Placental pericyte (primary cell): Measurements from ENCODE around the genes S100G and BEND2.

GRCh38 chrX:15947449-15948130, 93.0 kb upstream of the AP1S2 start:
- CAGE, long polyA plus RNA = no peak

- CAGE, long polyA plus RNA = no peak
These were observed at the start of gene S100G for GRCh38 chrX:16649918-16650439. TSS of gene S100G (plus strand) at chrX:16650158.

GRCh38 chrX:16807979-16808548, 21.8 kb downstream of the TXLNG start:
- CAGE, long polyA plus RNA = no peak

- CAGE, long polyA plus RNA = no peak
These were observed 387 bp upstream of the RBBP7 start for GRCh38 chrX:16870517-16870981.

DNA sequence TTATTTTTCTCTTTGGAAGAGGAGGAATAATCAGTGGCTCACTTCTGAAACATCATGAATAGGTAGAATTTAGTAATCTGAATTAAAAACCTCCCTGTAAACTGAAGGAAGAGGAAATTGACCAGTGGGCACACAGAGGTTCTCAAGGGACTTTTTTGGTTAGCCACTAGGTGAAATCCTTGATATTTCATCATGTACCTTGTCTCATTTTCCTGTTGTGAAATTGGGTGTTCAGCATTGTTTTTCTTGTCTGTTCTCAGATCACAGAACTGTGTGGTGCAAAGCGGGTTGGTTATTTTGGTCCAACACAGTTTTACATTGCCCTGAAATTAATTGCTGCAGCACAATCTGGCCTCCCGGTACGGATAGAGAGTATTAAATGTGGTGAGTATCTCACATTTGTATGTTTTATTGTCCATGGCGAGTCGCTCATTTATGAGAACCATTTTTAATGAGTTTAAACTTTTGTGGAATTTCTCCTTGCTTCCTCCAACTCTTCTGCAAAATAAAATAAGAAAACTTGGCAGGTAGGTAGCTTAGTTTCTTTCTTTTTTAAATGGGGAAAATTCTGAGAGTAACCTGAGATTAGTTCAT, 59.6 kb downstream of the REPS2 start:
- CAGE, long polyA plus RNA = no peak

- CAGE, long polyA plus RNA = no peak
These were observed 75.5 kb downstream of the REPS2 start for GRCh38 chrX:17021830-17022529.

DNA sequence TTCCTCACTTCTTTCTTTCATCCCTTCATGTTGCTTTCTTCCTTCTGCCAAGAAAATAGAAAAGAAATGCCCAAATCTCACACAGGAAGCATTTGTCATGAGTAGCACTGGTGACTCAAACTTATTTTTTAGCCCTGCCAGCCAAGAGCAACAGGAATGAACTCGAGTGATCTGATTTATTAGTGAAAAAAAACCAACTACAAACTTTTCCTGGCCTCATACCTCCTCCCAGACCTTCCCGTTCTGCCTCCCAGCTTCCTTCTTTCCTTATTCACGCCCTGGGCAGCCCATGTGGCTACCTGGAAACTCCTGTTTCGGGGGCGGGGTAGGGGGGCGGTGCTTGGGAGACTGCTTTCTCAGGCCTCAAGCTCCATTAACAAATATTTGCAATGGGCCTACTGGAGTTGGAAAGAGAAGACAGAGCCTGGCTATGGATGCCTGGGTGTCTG, 178.5 kb downstream of the NHS start:
- CAGE, long polyA plus RNA = no peak

- CAGE, long polyA plus RNA = no peak
These were observed 169.9 kb upstream of the SCML1 start for GRCh38 chrX:17567180-17567957.

- CAGE, long polyA plus RNA = no peak
These were observed 102.0 kb upstream of the SCML1 start for GRCh38 chrX:17635110-17635867.

GRCh38 chrX:17859195-17860040, 1.7 kb downstream of the RAI2 start:
- CAGE, long polyA plus RNA = no peak

DNA sequence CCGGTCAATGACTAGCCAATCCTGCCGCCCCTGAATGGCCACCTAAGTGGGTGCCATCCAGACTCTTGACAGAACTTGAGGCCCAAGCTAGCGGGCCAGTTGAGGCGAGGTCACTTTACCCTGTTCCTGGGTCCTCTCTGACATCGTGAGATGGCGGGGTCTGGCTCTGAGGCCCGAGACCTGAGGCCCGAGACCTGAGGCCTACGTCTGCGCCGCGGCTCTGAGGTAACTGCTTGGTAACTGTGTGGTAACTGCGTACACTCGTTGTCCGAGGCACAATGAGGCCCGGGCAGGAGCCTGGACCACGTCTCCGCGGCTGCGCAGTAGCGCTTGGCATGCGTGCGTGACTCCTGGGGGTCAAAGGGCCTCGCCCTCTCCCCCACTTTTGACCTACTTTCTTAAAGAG, at the start of gene BEND2:
Gene BEND2, minus strand, starts transcription at position 280 of the 406 bp plus-strand sequence.
- CAGE, long polyA plus RNA = no peak

DNA sequence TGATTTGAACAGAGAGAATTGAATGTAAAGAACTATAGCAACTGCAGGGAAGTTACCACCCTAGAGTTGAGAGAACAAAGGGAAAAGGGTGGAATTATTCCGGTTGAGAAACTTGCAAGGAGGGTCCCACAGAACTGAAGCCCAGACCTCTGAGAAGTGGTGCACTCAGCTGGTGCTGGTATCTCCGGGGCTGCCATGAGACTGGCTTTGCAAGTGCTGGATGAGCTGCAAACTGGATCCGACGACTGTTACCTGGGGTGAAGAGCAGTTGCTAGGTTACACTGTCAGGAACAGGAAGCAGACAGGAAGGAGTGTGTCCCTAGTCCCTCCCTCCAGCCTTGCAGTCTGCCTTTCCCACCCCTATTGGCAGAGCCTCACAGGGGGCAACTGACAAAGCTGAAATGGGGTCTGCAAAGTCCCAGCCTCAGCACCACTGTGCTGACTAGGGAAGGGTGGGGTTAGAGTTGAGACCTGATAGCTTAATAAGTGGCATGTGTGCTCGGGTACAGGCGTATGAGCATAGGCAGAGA, 17.8 kb downstream of the PPEF1 start:
- CAGE, long polyA plus RNA = no peak

DNA sequence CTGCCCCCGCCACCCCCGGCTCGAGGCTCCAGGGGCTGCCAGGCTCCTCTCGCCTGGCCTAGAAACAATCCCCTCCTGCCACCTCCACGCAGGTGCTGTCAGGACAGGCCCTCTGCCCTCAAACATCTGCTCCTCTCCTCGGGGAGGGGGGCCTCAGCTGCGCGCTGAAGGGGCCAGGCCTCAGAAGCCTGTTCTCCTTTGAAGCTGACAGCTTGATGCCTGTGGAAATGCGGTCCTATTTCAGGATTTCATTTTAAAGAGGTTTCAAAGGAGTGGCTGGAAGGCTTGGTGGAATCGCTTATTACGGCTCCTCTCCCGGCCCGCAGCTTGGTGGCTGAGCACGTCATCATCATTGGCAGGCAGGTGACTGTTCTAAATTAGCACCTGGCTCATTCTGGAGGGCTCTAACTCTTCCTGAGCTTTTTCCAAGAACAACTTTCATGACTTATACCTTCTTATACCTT, 92.8 kb downstream of the PHKA2 start:
- CAGE, long polyA plus RNA = no peak

DNA sequence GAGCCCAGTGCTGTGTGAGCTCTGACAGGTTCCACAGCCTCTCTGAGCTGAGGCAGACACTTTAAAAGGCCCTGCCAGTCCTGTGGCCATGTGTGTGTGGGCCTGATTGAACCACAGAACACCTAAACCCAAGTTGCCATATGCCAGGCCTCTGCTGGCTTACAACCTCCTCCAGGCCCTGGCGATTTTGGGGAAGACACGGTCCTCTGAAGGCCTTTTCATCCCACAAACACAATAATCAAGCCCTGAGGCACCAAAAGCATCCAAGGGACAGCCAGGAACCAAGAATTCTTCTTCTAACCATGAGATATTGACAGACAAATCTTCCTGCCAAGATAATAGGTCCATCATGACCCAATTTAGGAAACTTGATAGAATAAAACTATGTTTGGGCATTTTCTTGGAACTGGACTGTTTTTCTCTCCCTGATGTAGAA, 49.0 kb downstream of the PHKA2 start:
- CAGE, long polyA plus RNA = no peak

DNA sequence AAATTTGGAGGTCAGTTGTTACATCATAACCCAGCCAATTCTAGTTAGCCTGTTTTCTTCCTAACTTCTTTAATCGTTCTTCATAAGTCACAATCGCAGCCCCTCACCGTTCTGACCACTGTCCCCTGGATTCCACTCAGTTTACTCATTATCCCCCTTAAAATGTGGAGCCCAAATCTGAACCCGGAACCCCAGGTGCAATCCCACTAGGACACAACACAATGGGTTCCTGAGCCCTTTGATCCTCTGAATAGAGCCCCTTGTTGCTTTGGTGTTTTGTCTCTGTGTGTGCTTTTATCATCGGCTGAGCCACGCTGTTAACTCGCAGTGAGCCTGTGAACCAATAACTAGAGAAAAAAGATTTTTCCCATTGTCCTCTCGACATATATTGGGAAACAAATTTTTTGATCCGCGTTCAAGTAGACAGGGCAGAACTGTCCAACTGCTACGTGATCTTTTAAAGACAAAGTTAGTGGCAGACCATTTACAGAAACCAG, 661 bp upstream of the PDHA1 start:
- CAGE, long polyA plus RNA = no peak

DNA sequence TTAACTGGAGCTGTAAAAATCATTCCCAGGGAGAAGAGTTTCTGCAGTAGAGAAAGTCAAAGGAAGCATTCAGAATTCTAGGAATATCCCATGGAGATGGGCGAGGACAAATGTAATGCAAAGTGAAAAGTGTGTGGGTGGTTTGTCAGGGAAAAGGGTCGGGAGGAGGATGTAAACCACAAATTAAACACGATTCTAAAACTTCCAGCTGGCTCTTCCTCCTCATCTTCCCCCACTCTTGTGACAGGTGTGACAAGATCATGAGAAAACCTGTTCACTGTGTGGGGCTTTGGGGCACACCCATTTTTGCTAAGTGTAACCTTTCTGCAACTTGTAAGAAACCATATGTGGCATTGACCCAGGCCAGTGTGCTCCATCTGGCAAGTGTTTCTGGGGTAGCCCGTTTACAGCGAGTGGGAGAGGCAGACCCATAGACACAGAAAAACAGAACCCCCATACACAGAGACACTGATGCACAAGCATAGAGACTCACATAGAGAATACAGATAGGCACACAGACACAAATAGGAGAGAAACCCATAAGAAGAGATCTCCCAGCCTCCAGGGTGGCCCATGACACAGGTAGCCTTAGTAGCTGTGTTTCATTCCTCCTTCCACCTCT, 114.7 kb downstream of the SH3KBP1 start:
- CAGE, long polyA plus RNA = no peak

GRCh38 chrX:19824558-19824976, 62.8 kb downstream of the SH3KBP1 start:
- CAGE, long polyA plus RNA = no peak

DNA sequence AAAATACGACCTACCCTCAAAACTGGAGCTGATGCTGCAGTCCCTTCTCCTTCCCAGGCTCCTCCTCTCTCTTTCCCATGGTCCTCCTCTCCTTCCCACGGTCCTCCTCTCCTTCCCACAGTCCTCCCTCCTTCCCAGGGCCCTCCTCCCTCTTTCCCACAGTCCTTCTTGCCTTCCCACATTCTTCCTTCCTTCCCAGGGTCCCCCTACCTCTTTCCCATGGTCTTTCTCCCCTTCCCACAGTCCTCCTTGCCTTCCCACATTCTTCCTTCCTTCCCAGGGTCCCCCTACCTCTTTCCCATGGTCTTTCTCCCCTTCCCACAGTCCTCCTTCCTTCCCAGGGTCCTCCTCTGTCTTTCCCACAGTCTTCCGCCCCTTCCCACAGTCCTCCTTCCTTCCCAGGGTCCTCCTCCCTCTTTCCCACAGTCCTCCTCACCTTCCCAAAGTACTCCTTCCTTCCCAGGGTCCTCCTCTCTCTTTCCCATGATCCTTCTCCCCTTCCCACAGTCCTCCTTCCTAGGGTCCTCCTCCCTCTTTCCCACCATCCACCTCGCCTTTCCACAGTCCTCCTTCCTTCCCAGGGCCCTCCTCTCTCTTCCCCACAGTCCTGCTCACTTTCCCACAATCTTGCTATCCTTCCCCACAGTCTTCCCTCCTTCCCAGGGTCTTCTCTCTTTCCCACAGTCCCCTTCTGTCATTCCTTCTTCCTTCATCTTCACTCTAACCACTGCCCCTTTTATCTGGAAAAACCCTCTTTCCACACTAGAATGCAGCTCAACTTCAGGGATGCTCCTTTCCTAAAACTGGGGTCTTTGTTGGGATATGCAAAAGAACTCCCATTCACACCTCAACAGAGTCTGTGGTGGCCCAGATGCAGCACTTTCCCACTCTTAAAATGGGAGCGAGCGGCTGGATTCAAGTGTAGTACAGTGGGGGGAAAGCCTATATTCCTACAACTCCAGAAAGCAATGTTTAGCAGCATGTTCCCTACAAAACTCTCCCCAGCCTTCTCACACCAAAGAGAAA, 54.0 kb downstream of the SH3KBP1 start:
- CAGE, long polyA plus RNA = no peak

DNA sequence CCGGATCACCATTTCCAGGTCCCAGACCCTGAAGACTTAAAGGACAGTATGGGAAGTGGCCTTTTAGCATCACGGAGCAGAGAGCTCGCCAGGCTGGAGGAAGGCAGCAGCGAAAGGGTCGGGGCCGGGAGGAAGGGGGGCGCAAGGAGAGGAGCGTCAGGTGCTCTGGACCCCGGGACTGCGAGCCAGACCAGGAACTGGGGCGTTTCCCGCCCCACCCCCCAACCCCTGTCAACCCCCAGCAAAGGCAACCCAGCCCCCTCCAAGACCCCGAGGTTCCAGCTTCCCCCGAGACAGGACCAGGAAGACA, 855 bp downstream of the SH3KBP1 start:
- CAGE, long polyA plus RNA = no peak

GRCh38 chrX:19946197-19946510, 44.7 kb downstream of the BCLAF3 start:
- CAGE, long polyA plus RNA = no peak